ENCODE measurements around a stretch of chr1.

GRCh38 chr1:206730516-206730933 lies 40.0 kb upstream of the IL19 start:
- RRBS = no CpG with 5 or more reads among the region's 6 CpGs

DNA sequence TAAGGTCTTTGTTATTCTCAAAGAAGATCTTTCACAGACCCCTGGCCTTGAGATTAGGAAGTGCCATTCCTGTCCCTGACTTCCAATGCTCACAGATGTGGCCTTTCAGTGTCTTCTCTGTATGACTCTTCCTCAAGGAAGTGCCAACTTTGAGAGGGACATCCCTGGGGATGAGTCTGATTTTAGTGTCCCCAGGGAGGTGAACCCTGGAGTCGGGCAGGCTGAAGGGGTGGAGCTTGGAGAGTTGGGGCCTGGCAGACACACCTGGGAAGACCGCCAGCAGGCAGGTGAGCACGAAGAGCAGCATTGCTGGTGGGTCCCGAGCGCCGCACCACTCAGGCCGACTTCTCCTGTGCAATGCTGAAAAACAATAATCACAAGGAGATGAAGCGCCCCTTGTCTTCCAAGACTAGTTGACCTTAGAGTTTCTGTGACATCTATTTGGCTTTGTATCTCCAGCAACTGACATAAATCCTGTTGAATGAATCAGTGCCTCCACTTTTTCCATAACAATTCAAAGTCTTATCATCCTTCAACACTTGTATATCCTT lies 6.0 kb downstream of the PIGR start:
- RRBS = no CpG with 5 or more reads among the region's 8 CpGs

DNA sequence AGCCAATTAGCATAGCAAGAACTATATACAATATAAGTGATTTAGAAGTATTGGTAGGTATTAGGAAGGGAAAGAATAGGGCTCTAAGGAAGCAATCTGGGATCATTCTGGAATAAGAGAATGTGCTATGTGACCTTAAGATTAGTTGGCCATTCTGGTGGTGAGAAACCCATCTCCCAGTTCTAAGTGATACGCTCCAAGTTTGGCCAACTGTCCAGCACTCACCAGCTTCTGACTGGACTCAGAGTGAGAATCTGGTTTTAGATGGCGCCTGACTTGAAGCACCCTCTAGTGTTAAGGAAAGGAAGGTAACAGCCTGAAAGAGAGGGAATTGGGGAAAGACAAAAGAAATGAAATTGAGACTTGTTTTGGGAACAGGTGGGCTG lies 9.0 kb upstream of the FCAMR start:
- RRBS = no CpG with 5 or more reads among the region's 2 CpGs

GRCh38 chr1:207077769-207078166 lies 10.9 kb upstream of the C4BPB start:
- RRBS = no CpG with 5 or more reads among the region's 3 CpGs

GRCh38 chr1:207107550-207108032 lies 3.6 kb downstream of the C4BPA start:
- RRBS = no CpG with 5 or more reads among the region's 1 CpG

- RRBS = no CpG with 5 or more reads among the region's 1 CpG
Measured at GRCh38 chr1:207153142-207153435, 49.1 kb downstream of the C4BPA start.

- RRBS = no CpG with 5 or more reads among the region's 6 CpGs
Measured at GRCh38 chr1:207284331-207285018, 37.0 kb upstream of the CD55 start.

- RRBS = no CpG with 5 or more reads among the region's 5 CpGs
Measured at GRCh38 chr1:207324395-207324955, 3.0 kb downstream of the CD55 start.

GRCh38 chr1:207331831-207332304 lies 10.4 kb downstream of the CD55 start:
- RRBS = no CpG with 5 or more reads among the region's 3 CpGs

DNA sequence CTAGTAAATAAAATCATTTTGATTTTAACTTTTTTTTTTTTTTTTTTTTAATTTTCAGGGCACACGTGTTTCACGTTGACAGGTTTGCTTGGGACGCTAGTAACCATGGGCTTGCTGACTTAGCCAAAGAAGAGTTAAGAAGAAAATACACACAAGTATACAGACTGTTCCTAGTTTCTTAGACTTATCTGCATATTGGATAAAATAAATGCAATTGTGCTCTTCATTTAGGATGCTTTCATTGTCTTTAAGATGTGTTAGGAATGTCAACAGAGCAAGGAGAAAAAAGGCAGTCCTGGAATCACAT lies 38.0 kb downstream of the CD55 start:
- RRBS = no CpG with 5 or more reads among the region's 3 CpGs

GRCh38 chr1:207363216-207364350 lies 42.1 kb downstream of the CD55 start:
- RRBS = no CpG with 5 or more reads among the region's 7 CpGs

GRCh38 chr1:207753835-207755018 lies 2.4 kb downstream of the CD46 start:
- RRBS = no CpG with 5 or more reads among the region's 10 CpGs

- RRBS = no CpG with 5 or more reads among the region's 1 CpG
Measured at GRCh38 chr1:207819797-207820195, 67.9 kb downstream of the CD46 start.

DNA sequence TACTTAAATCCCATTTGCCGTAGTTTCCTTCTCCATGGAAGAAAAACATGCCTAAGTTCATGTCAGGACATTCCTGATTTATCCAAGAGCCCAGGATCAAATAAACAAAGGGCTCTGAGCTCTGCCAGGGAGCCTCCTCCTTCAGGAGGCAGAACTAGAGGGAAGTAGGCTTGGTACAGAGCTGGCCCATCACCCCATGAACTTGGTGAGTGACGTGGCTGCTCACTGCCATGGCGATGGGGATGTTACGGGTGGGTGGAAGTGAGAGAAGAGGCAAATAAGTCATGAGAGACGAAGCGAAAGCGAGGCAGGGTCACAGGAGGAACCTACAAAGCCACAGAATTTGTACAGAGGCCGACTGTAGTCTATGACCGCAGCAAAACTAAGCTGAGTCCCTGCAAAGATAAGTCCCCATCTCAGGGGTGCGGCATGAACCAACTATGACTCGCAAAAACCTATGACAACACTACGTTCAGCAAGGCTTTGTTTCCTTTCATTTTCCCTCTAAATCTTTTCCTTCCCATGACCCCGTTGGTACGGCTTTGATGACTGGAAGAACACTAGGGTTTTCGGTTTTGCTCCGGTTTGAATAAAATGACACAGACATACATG lies 73.9 kb downstream of the CD46 start:
- RRBS = no CpG with 5 or more reads among the region's 16 CpGs

- RRBS = no CpG with 5 or more reads among the region's 2 CpGs
Measured at GRCh38 chr1:207828443-207828964, 76.7 kb downstream of the CD46 start.

GRCh38 chr1:207838094-207838952 lies 72.6 kb downstream of the CD34 start:
- RRBS = no CpG with 5 or more reads among the region's 14 CpGs

- RRBS = no CpG with 5 or more reads among the region's 8 CpGs
Measured at GRCh38 chr1:207863611-207864383, 47.1 kb downstream of the CD34 start.

DNA sequence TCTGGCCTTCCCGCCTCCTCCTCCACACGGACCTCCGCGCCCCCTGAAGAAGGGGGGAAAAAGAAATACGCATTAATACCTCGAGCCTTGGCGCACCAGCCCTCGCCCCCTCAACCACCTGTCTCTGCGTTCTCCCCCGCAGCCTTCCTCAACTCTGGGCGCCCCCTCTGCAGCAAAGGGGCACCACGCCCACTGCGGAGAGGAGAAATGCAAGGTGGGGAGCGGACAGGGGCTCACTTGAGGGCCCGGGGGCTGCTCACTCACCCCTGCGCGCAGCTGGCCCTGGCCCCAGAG lies 42.5 kb downstream of the CD34 start:
- RRBS = 3% methylated on average over 3 of the region's 17 CpGs

- RRBS = 1% methylated on average over 42 of the region's 84 CpGs
Measured at GRCh38 chr1:207868801-207869690, 41.9 kb downstream of the CD34 start.

DNA sequence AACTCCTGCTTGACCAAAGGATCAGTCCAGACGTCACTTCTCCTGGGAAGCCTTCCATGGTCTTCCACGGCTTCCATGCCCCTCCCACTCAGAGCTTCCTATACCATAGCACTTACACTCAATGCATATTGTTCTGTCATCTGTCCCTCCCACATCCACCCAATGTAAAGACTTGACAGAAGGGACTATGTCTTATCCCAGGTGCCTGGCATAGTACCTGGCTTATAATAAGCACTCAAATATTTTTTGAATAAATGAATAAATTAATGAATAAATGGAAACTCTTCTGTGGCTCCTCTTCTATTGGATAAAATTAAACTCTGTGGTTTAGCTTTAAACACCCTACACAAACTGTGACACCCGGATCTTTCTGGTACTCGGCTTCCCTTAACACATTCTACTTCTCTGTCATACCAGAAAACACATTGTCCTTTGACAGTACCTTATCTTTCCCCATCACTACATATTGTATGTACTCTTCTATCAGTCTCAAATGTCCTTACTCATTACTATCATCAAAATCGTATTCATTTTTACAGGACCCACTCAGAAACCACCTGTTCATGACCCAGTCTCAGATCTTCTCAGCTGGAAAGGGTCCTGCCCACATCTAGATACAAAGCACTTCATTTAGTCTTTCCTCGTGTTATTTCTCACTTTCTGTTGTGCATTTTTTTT lies 28.0 kb downstream of the CD34 start:
- RRBS = no CpG with 5 or more reads among the region's 6 CpGs

All from non-pigmented ciliary epithelial cell (primary cell).